ENCODE measurements around a stretch of chr9.

DNA sequence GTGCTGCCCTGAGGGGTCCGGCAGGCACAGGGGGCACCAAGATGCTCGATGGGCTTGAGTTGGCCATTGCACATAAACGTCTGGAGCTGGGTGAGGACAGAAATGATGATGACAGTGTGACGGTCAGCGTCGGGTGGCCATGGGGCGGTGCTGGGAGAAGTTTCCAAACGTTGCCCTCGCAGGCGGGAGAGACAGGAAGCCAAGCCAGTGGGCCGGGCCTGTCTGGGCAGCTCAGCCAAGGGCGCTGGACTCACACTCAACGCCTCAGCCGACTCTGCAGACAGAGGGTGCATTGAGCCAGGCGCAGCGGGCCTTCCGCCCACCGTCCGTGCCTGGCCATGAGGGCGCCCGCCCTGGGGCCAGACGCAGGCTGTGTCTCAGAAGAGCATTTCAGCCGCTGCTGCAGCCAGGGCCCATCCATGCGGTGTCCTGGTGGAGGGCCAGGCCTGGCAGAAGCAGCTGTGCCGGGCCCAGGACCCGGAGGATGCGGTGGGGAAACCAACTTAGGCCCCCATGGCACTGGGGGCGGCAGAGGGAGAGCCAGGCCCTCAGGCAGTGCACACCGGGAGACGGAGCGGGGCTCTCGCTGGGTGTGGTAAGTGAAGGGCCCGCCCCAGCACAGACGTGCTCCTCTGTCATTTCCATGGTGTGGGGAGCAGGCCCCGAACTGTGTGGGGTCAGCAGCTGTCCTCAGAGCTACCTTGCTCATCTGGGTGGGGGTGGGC, 18.0 kb downstream of the GPSM1 start:
- RRBS, result 12% methylated on average over 5 of the region's 35 CpGs

GRCh38 chr9:136362175-136362836, 1.2 kb downstream of the DNLZ start:
- RRBS, result 66% methylated on average over 6 of the region's 14 CpGs

- RRBS, result 93% methylated on average over 5 of the region's 31 CpGs
Observed at GRCh38 chr9:136416558-136417582, 6.4 kb downstream of the PMPCA start.

GRCh38 chr9:136441510-136442595, 2.2 kb upstream of the INPP5E start:
- RRBS, result no CpG with 5 or more reads among the region's 29 CpGs

DNA sequence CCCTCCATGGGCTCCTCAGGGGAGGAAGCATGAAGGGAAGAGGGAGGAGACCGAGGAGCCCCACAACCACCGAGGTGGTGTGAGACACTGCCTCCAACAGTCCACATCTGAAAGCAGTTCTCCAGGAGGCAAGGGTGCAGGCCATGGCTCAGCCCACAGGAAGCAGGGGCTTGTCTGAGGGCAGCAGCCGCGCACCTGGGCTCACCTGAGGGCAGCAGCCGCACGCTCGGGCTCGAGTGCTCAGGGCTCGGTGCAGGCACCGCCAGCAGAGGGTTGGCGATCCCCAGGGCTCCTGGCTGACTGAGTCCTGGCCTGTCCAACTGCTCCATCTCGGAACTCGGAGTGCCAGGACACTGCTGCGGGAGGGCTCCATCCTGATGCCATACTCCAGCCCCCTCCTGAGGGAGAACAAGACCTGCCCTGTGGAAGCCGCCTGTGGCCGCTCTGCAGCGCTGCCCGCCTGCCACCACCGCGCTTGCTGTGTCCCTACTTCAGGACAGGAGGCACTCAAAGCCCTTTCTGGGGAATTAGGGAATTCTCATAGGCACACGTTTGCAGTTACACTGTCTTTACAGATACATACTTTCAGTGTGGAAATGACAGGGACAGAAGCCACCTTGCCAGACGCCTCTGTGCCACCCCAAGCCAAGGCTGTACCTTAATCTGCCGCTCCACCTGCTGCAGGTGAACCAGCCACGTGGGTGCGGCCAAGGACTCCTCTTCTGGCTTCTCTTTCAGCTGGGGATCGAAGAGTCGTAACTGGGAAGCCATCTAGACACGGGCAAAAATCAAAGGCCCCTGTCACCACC, 16.0 kb upstream of the INPP5E start:
- RRBS, result no CpG with 5 or more reads among the region's 28 CpGs

GRCh38 chr9:136474901-136475586, 7.8 kb downstream of the SEC16A start:
- RRBS, result 95% methylated on average over 8 of the region's 22 CpGs

DNA sequence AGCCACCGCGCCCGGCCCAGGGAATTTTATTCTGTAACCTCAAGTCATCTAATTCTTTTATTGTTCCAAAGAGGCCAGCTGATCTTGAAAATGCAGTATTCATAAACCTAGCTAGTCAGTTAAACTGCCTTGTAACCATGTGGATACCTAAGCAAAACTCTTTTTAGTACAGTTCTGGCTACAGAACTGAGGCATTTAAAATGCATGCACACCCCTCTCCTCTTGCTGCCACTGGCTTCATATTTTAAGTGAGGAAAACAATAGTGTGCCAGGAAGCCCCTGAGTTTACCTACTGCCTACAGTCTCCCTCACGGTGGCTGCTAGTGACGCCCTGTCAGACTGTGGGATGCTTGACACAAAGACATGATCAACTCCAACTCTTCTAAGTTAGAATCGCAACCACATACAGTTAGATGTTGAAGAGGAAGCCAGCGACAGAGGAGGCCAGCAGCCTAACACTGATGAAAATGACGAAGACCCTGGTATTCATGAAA, 1.4 kb downstream of the SEC16A start:
- RRBS, result no CpG with 5 or more reads among the region's 8 CpGs

DNA sequence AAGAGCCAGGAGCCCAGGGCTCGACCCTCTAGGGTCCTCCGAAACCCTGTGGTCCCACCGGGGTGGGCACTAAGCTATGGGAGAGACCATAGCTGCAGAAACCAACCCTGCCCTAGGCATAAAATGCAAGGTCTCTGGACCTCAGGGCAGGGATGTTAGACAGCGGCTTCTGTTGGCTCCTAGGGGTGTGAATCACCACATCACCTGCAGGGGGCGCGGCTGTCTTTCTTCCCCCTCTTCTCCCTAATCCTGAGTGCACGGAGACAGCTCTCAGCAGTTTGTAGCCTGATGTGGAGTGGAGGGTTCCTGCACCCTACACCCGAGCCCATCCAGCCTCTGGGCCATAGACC, 2.1 kb upstream of the SEC16A start:
- RRBS, result no CpG with 5 or more reads among the region's 8 CpGs

- RRBS, result no CpG with 5 or more reads among the region's 40 CpGs
Observed at GRCh38 chr9:136508996-136509760, 26.3 kb upstream of the SEC16A start.

- RRBS, result 94% methylated on average over 6 of the region's 33 CpGs
Observed at GRCh38 chr9:136523586-136524198, 22.2 kb downstream of the NOTCH1 start.

GRCh38 chr9:136670508-136671515, 8.1 kb downstream of the EGFL7 start:
- RRBS, result no CpG with 5 or more reads among the region's 50 CpGs

DNA sequence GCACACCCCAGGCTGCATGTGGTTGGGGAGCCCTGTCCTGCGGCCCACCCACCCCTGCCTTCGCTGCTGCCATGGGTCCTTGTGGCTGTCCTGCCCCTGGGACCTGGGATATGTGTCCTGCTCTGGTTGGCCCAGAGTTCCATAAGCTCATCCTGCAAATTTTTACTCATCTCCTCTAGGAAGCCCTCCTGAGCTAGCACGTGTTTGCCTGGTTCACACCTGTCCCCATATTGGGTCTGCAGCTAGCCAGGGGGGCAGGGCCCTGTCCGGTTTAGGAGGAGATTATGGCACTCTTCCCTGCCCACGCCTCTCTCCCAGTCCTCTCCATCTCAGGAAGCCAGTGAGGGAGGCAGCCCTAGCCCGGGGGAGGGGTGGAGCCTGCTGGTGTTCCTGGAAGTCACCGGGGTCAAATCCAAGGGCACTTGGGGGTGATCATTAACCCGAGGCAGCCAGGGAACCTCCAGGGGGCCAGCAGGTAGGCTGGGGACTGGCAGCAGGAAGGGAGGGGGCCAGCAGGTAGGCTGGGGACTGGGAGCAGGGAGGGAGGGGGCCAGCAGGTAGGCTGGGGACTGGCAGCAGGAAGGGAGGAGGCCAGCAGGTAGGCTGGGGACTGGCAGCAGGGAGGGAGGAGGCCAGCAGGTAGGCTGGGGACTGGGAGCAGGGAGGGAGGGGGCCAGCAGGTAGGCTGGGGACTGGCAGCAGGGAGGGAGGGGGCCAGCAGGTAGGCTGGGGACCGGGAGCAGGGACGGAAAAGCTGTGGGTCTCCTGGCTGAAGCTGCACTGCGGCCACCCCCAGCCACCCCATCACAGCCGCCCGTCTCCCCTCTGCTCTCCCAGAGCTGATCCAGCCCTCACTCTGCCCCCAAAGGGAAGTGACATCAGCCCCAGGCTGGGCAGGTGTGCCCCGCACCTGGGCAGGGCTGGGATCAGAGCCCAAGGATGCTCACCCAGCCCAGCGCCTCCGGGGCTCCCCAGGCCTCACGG, 12.1 kb downstream of the AGPAT2 start:
- RRBS, result 67% methylated on average over 2 of the region's 17 CpGs

DNA sequence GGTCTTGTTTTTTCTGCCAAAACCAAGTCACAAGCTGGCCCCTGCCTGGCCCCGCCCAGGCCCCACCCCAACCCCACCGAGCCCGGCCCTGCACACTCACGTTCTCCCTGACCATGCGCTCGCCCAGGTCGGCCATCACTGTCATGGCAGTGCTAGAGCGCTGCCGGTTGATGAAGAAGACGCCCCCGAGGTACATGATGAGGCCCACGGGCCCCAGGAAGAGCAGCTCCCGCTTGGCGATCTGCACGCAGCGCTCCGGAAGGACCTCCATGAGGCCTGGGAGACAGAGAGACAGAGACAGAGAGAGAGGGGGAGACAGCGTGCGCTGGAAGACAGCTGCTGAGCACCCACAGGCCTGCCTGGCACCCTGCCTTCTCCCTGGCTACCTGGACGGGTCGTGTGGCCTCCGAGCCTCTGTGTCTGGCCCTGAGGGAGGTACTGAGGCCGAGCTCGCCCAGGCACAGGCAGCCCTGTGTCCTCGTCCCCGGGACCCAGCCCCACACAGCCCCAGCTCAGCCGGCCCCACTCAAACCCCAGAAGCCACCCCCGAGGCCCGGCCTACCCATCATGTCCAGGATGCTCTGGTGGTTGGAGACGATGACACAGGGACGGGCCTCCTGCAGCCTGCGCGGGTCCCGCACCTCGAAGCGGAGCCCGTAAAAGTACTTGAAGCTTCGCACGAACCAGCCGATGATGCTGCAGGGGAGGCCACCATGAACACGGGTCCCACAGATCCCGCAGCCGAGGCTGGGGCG, 10.2 kb downstream of the AGPAT2 start:
- RRBS, result 87% methylated on average over 14 of the region's 44 CpGs

GRCh38 chr9:136679132-136680058, 7.9 kb downstream of the AGPAT2 start:
- RRBS, result 55% methylated on average over 4 of the region's 31 CpGs

GRCh38 chr9:136694197-136694857, 7.1 kb upstream of the AGPAT2 start:
- RRBS, result no CpG with 5 or more reads among the region's 30 CpGs

GRCh38 chr9:136695427-136695771, 8.1 kb upstream of the AGPAT2 start:
- RRBS, result 78% methylated on average over 1 of the region's 8 CpGs

GRCh38 chr9:136720516-136721636, 8.5 kb downstream of the DIPK1B start:
- RRBS, result no CpG with 5 or more reads among the region's 34 CpGs

DNA sequence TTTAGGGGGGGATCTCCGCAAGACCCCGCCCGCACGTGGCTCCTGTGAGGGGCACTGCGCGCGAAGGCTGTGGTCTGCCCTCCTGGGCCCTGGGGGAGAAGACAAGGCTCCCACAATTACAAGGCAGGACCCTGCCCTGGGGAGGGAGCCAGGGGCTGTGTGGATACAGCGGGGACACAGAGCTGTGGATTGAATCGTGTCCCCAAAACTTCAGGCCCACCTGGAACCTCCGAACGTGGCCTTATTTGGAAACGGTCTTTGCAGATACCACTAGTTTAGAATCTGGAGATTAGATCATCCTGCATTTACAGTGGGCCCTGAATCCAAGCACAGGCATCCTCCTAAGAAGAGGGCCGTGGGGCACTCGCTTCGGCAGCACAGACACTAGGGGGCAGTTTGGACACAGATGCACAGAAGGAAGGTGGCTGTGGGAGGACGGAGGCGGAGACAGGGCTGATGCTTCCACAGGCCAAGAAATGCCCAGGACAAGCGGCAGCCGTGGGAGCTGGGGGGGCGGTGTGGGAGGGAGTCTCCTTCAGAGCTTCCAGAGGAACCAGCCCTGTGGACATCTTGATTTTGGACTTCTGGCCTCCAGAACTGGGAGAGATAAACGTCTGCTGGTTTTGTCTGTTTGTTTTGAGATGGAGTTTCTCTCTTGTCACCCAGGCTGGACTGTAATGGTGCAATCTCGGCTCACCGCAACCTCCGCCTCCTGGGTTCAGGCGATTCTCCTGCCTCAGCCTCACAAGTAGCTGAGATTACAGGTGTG, 2.8 kb upstream of the LCN8 start:
- RRBS, result no CpG with 5 or more reads among the region's 25 CpGs

- RRBS, result no CpG with 5 or more reads among the region's 6 CpGs
Observed at GRCh38 chr9:136773471-136774062, 9.2 kb upstream of the LCN15 start.

DNA sequence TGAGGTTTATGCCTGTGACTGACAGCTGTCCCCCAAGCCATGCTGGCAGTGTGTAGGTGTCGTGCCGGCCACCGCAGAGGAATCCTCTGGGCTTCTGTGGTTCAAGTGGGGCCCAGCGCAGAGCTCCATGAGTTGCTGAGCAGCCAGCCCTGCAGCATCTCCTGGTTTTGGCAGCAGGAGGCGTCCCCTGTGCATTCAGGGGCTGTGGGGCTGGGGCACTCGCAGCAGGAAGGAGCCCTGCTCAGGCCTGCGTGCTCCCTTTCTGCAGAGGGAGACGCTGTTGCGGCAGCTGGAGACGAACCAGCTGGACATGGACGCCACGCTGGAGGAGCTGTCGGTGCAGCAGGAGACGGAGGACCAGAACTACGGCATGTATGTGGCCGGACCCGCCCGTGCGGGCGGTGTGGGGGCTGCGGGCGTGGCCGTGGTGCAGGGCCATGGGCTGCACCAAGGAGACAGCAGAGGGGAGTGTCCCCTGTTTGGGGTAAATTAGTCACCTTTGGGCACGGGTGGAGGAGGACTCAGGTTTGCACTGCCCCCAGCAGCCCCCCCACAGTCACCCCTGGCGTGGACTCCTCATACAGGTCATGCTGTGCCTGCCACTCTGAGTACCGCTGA, 6.7 kb upstream of the AJM1 start:
- RRBS, result no CpG with 5 or more reads among the region's 26 CpGs

All from aortic smooth muscle cell (primary cell).